Ureter (tissue), 1 donor: Measurements from ENCODE around the gene MED16.

DNA sequence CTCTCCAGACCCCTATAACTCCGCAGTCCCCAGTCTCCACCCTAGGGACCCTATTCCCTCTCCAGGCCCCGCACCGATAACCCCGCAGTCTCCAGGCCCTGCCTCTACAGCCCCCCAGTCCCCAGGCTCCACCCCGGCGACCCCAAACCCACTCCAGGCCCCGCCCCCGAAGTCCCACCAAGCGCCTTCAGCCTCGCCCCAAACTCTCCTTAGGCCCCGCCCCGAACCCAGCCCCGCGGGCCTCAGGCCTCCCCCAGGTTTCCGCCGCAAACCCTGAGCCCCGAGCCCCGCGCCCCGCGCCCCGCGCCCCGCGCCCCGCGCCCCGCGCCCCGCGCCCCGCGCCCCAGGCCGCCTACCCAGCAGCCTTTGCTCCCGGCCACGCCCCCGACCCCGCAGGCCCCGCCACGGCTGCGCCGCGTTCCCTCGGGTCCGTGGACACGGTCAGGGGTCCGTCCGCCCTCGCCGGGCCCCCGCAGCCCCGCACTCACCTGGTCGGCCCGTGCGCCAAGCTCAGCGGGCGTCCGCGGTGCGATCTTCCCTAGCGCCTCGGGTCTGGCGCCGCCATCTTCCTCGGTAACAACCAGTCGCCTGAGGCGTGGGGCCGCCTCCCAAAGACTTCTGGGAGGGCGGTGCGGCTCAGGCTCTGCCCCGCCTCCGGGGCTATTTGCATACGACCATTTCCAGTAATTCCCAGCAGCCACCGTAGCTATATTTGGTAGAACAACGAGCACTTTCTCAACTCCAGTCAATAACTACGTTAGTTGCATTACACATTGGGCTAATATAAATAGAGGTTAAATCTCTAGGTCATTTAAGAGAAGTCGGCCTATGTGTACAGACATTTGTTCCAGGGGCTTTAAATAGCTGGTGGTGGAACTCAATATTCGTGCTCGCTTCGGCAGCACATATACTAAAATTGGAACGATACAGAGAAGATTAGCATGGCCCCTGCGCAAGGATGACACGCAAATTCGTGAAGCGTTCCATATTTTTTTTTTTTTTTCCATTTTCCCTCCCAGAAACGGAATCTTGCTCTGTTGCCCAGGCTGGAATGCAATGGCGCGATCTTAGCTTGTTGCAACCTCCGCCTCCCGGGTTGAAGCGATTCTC lies at the start of gene MED16:
TSS of gene MED16 (minus strand) at position 590 of the 1,110 bp plus-strand sequence.
- PRO-cap, result unidirectional peak, minus-strand start at position 590 of the sequence

DNA sequence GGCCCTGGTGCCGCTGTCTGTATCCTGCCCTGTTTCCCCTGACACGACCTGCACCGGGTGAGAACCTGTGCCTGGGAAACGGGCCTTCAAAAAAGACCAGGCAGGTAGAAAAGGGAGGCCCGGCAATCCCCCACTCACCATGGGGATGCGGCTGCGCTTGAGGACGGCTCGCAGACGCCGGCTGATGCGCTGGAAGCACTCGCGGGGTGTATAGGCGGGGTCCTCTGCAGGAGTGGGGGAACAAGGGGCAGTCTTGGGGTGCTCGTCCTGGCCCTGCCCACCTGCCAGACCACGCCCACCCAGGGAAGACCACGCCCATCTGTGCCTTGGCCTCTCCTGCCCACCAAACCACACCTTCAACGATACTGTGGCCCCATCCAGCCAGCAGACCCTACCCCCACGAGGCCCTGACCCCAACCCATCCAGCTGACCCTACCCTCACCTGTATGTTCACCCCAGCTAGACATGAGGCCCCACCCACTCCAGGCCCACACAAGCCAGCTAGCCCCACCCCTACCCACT lies 7.0 kb upstream of the MED16 start:
- PRO-cap, result no peak

DNA sequence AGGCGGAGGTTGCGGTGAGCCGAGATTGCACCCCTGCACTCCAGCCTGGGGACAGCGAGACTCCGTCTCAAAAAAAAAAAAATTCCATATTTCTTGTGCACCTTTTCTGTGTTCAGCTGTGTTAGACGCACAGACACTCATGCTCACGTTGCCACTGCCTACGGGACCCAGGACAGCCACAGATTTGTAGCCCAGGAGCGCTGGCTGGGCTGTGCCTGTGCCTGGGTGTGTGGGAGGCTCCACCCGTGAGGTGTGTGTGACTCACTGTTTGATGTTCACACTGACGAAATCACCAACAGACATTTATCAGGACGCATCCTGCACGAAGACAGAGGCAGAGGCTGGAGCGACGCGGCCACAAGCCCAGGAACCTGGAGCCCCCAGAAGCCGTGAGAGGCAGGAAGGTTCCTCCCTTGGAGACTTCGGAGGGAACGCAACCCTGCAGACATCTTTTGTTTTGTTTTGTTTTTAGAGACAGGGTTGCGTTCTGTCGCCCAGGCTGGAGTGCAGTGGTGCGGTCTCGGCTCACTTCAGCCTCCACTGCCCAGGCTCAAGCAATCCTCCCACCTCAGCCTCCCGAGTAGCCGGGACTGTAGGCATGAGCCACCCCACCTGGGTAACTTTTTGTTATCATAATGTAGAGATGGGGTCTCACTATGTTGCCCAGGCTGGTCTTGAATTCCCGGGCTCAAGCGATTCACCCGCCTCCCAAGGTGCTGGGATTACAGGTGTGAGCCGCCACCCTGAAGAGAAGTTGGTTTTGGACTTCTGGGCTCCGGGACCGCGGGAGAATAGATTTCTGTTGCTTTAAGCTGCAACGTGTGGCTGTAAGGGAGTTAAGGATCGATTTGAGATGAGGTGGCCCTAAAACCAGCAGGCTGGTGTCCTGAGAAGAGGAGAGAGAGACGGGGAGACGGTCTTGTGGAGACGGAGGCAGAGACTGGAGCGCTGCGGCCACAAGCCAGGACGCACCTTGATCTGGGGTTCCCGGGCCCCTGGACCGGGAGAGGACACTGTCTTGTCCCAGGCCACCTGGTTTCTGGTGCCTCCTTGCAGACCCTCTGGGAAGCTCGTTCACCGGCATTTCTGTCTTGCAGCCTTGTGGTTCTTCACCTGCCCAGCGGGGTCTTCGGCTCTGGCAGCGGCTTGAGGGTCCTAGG lies 24.9 kb upstream of the WDR18 start:
- PRO-cap, result no peak

DNA sequence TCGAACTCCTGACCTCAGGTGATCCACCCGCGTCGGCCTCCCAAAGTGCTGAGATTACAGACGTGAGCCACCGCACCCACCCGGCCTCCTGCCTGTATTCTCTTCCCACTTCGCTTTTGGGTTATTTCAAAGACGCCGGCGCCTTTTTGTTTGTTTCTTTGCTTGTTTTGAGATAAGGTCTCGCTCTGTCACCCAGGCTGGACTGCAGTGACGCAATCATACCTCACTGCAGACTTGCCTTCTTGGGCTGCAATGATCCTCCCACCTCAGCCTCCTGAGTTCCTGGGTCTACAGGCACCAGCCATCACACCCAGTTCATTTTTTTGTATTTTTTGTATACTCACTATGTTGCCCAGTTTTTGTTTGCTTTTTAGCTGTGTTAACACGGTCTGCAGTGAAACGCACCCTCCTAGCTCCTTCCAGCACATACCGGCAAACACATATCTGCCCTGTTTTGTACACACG lies 8.5 kb downstream of the ARHGAP45 start:
- PRO-cap, result no peak

DNA sequence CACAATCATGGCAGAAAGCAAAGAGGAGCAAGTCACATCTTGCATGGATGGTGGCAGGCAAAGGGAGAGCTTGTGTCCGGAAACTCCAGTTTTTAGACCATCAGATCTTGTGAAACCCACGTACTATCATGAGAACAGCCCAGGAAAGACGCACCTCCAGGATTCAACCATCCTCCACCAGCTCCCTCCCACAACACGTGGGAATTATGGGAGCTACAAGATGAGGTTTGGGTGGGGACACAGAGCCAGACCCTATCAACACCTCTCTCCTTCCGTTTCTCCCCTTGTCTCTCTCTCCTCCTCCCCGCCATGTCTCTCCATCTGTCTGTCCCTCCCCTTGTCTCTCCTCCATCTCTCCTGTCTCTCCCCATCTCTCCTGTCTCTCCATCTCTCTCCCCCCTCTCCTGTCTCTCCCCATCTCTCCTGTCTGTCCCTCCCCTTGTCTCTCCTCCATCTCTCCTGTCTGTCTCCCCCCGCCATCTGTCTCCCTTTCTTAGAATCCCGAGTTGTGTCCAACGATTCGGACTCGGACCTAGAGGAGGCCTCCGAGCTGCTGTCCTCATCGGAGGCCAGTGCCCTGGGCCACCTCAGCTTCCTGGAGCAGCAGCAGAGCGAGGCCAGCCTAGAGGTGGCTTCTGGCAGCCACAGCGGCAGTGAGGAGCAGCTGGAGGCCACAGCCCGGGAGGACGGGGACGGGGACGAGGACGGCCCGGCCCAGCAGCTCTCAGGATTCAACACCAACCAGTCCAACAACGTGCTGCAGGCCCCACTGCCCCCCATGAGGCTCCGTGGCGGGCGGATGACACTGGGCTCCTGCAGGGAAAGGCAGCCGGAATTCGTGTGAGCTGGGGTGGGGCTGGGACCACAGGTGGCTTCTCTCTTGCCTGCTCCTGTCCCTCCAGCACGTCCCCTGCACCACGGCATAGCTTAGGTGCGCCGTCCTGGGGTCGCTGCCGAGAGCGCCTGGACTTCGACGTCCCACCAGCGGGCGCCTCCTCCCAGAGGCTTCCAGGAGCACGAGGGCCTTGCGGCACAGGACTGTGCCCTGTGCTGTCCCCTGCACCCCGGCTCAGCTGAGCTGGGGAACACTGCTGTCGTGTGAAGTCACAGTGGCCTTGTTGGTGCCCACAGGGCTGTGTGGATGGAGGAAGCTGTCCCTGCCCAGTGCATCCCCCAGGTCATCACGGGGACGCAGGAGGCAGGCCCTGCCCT lies 9.6 kb downstream of the POLR2E start:
- PRO-cap, result no peak

GRCh38 chr19:1103598-1103865 lies 262 bp upstream of the GPX4 start:
- PRO-cap, result bidirectional peak, plus-strand start at chr19:1104070, minus-strand start at chr19:1103803

DNA sequence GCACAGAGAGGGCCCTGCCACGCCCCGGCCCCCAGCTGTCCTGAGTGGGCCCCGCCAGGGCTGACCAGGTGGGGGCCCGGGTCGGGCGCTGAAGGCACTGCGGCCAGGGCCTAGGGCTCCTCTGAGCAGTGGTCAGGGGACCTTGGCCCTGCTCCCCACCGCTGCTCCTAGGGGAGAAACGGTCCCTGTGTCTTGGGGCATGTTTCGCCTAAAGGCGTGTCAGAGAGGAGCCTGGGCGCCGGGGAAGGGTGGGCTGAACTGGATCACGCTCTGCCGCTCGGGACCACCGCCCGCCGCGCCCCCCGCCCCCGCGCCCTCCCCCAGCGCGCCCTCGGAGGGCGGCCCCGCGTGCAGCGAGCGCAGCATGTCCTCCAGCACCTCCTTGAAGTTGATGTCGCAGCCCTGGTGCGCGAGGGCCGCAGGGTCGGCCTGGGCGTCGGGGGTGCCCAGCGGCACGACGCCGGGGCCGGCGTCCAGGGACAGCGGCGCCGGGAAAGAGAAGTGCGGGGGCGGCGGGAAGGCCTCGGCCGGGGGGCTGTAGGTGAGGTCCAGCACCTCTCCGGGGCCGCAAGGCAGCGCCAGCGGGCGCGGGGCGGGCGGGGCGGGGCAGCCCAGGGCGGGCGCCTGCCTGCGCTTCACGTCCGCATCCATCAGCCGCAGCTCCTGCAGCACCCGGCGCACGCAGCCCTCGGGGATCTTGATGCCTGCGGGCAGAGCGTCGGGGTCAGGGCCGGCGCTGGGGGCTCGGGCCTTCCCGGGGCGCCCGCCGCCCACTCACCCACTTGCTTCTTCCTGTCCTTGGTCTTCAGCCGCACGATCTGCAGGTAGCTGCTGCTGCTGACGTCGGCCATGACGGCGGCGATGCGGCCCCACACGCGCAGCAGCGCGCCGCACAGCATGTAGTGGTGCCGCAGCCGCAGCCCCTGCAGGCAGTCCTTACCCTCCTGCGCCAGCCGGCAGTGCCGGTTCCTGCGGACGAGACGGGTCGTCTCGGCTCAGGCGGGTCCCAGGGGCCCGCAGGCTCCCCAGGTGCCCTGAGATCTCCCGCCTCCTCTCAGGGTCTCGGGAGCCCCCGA lies 4.5 kb downstream of the GPX4 start:
- PRO-cap, result bidirectional peak, plus-strand start at position 496 of the sequence, minus-strand start at position 387 of the sequence

GRCh38 chr19:1113268-1114096 lies 9.7 kb downstream of the GPX4 start:
- PRO-cap, result unidirectional peak, minus-strand start at chr19:1113618

- PRO-cap, result no peak
These were observed 10.4 kb downstream of the GPX4 start for GRCh38 chr19:1114097-1114623.

- PRO-cap, result no peak
These were observed 30.2 kb downstream of the SBNO2 start for GRCh38 chr19:1143781-1144286.

DNA sequence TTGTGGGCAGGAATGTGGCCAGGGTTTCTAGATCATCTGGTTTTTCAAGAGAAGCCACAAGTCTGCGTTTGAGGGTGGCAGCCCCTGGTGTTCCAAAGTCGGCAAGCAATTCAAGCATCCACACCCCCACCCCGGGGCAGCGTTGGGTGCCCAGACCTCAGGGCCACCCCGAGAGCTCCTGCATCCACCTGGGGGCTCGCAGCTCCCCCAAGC lies 6.1 kb downstream of the SBNO2 start:
- PRO-cap, result no peak

DNA sequence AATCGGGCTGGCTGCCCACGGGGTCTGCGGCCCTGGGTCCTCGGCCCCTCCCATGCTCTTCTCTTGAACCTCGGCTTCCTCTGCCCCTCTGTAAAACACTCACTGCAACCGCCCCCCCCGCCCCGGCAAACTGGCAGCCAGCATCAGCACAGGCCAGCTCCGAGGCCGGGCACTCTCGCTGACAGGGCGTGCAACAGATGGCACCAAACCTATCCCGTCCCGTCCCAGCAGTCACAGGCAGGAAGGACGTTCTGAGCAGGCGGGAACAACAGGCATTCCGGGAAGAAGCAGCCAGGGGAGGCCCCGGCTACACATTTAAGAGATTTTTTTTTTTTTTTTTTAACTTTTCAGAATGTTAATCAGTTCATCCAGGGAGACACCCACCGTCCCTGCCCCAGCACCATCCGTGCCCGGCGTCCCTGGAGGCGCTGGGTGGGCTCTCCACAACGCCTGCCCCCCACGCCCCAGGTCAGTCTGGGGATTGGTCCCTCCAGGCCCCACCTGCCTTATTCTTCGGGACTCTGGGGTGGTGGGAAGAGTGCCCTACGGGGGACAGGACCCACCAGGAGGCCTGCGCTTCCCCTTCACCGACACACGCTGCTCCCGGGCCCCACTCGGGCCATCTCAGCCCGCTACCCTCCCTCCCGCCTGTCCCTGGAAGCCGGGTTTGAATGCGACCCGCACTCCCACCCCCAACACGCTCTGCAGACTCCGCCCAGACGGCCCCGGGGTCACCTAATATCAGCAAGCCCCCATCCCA lies 1.2 kb downstream of the SBNO2 start:
- PRO-cap, result bidirectional peak, plus-strand start at position 275 of the sequence, minus-strand start at position 233 of the sequence

GRCh38 chr19:1180152-1181014 lies 6.3 kb upstream of the SBNO2 start:
- PRO-cap, result no peak

- PRO-cap, result no peak
These were observed 2.8 kb upstream of the MIDN start for GRCh38 chr19:1245195-1246296.

DNA sequence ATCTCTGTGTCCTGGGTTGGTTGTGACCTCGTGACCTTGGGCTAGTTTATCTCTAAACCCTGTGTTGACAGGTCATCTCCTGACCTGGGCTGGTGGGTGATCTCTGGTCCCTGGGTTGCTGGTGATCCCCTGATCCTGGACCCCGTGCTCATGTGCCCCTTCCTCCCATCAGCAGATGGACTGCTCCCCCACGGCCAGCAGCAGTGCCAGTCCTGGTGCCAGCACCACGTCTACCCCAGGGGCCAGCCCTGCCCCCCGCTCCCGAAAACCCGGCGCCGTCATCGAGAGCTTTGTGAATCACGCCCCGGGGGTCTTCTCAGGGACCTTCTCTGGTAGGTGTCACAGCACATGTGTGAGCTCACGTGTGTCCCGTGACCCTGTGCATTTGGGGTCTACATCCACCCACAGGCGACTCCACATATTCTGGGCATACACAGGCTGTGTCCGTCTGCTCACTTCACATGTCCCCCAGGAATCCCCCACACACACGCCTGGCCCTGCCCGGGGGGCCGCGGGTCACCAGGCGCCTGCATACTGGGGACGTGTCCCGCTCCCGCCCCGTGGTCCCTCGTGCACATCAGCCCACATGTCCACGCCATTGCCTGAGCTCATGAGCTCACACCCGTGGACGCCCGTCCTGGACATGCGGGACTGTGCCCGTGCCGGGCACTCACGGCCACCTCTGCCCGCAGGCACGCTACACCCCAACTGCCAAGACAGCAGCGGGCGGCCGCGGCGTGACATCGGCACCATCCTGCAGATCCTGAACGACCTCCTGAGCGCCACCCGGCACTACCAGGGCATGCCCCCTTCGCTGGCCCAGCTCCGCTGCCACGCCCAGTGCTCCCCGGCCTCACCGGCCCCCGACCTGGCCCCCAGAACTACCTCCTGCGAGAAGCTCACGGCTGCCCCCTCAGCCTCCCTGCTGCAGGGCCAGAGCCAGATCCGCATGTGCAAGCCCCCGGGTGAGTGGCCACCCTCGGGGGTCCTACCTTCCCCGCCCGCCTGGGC lies 6.7 kb downstream of the MIDN start:
- PRO-cap, result no peak

DNA sequence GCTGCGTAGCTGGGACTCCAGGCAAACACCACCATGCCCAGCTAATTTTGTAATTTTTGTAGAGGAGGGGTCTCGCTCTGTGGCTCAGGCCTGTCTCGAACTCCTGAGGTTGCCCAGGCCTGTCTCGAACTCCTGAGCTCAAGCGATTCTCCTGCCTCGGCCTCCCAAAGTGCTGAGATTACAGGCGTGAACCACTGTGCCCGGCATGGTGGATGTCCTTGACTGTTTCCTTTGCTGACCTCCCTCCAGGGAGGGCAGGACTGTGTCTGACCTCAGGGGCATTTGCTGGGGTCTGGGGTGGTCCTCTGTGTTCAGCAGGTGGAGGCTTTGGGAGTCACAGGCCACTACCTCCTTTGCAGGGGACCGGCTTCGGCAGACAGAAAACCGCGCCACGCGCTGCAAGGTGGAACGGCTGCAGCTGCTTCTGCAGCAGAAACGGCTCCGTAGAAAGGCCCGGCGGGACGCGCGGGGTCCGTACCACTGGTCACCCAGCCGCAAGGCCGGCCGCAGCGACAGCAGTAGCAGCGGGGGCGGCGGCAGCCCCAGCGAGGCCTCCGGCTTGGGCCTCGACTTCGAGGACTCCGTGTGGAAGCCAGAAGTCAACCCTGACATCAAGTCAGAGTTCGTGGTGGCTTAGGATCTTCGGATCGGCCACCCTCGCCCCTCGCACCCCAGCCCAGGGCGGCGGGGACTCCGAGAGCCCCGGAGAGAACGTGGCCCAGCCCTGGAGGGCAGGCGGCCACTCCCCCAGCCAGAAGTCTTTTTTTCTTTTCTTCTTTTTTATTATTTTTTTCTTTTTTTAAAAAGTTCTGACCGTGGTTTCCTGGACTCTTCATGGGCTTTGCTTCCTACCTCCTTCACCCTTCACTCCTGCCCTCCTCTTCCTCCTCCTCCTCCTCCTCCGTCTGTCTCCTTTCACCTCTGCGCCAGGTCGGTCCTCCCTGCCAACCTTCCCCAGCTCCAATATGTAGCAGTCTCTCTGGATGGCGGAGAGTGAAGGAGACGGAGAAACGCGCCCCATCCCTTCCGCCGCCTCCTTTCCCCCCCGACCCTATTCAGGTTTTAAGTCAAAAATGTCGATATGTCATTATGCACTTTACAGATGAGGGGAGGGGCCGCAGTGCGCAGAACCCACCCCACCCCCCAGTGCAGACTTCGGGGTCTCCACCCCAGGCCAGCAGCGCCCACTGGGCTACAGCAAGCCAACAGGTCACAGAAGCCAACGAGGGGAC lies 8.7 kb downstream of the MIDN start:
- PRO-cap, result no peak

DNA sequence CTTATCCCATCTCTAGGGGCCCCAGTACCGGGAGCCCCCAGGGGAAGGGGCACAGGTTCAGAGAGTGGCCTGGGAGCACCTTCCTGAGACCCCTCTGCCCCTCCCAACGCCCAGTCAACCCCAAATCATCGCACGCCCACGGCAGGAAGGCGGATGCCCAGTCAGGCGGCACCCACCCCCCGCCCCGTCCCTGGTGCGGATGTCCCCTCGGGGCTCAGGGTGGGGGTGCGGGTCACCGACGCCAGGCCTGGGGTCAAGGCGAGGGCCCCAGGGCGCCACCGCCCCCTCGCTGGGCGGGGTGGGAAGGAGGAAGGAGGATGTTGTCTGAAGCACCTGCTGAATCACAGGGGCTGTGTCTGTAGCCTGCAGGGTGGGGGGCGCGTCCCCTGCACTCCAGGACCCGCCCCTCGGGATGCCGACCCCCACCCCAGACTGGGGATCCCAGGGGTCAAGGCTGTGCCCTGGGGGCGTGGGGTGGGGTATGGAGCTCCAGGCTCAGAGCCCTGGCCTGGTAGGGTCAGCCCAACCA lies 8.9 kb upstream of the CIRBP start:
- PRO-cap, result no peak

DNA sequence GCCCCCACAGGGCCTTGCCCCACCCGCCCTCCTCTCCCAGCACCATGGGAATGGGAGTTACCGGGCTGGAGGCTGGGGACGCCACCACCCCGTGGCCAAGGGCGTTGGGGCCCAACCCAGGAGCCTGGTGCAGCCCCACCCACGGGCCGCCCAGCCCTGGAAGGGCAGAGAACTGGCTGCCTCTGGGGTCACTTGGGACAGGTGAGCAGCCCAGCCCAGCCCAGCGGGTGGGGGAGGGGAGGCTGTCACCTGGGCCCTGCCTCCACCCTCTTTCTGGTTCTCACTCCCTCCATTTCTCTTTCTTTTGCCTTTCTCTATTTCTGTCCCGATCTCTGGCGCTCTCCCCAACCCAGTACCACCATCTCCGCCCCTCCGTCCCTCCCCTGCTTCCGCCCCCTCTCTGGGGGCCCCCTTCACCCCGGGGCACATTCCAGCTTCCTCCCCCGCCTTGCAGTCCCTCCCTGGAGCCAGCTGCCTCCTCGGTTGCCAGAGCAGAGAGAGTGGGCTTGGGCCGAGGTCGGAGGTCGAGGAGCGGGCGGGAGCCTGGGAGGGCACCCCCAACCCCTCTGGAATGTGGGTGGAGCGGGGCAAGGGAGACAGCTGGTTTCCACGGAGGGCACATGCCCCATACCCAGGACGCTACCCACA lies 6.7 kb upstream of the CIRBP start:
- PRO-cap, result no peak

DNA sequence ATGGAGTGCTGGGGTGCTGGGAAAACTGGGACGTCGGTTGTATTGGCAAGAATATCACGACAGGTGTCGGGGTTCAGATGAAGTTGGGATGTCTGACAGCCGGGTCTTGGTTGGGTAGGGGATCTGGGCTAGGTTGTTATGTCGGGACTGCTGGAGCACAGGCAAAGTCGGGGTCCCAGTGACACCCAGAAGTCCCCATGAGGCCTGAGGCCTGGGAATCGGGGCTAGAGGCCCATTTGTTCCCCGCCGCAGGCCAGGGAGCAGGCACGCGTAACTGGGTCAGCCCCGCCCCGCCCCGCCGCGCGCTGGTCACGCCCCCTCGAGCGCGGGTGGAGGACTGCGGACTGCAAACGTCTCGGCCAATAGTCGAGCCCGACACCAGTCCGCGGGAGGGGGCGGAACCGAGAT lies 323 bp upstream of the CIRBP start:
- PRO-cap, result bidirectional peak, plus-strand start outside the sequence, minus-strand start at position 307 of the sequence

DNA sequence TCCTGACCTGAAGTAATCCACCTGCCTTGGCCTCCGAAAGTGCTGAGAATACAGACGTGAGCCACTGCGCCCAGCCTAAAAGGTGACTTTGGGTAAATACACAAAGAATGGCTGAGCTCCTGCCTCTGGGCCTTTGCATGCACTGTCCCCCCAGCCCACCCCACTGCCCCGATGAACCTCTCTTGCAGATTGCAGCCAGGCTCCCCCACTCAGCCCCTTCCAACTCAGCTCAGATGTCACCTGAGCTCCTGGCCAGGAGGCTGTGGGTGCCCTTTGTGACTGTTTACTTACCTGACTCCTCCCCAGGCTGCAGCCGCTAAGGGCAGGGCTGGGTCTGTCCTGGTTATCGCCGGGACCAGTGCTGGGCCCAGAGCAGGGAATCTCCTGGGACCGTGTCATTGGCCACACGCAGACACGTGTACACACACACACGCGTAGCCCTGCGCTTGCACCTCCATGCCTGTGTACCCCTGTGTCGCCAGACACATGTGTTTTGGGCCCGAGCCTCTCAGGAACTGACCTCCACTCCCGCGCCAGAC lies 18.5 kb downstream of the EFNA2 start:
- PRO-cap, result no peak